K562 (cell line): ENCODE measurements around a stretch of chr3.

GRCh38 chr3:58841973-58842257, 175.3 kb upstream of the FAM3D start:
- RAMPAGE, long total RNA: no peak
- RRBS: no CpG with 5 or more reads among the region's 9 CpGs
PRO-cap:
- standard: unidirectional peak, plus-strand start at chr3:58842148
- CoPRO, capped RNA only, 2 experiments: peak in 2 of 2 experiments; most common plus-strand start chr3:58842151 (in 2); most common minus-strand start chr3:58842126 (in 1)
- CoPRO, capped and uncapped RNA, 2 experiments: no peak in any of the 2 experiments
- CoPRO, uncapped RNA only, 2 experiments: no peak in any of the 2 experiments
CAGE:
- cytosol, long polyA plus RNA: no peak
- long polyA plus RNA: no peak
- nucleolus, long total RNA: no peak
- nucleus, long polyA plus RNA: no peak

- RAMPAGE, long total RNA: no peak
- RRBS: no CpG with 5 or more reads among the region's 5 CpGs
PRO-cap:
- standard: no peak
- CoPRO, capped RNA only, 2 experiments: no peak in any of the 2 experiments
- CoPRO, capped and uncapped RNA, 2 experiments: no peak in any of the 2 experiments
- CoPRO, uncapped RNA only, 2 experiments: no peak in any of the 2 experiments
CAGE:
- cytosol, long polyA plus RNA: no peak
- long polyA plus RNA: no peak
- nucleolus, long total RNA: no peak
- nucleus, long polyA plus RNA: no peak
These were observed 988.8 kb downstream of the FHIT start for GRCh38 chr3:60262114-60263269.

- RAMPAGE, long total RNA: no peak
- RRBS: no CpG with 5 or more reads among the region's 4 CpGs
PRO-cap:
- standard: no peak
- CoPRO, capped RNA only, 2 experiments: no peak in any of the 2 experiments
- CoPRO, capped and uncapped RNA, 2 experiments: no peak in any of the 2 experiments
- CoPRO, uncapped RNA only, 2 experiments: no peak in any of the 2 experiments
CAGE:
- cytosol, long polyA plus RNA: no peak
- long polyA plus RNA: no peak
- nucleolus, long total RNA: no peak
- nucleus, long polyA plus RNA: no peak
These were observed 851.3 kb downstream of the FHIT start for GRCh38 chr3:60399907-60400475.

- RAMPAGE, long total RNA: no peak
- RRBS: no CpG with 5 or more reads among the region's 2 CpGs
PRO-cap:
- standard: no peak
- CoPRO, capped RNA only, 2 experiments: no peak in any of the 2 experiments
- CoPRO, capped and uncapped RNA, 2 experiments: no peak in any of the 2 experiments
- CoPRO, uncapped RNA only, 2 experiments: no peak in any of the 2 experiments
CAGE:
- cytosol, long polyA plus RNA: no peak
- long polyA plus RNA: no peak
- nucleolus, long total RNA: no peak
- nucleus, long polyA plus RNA: no peak
These were observed 781.7 kb downstream of the FHIT start for GRCh38 chr3:60469469-60469989.

GRCh38 chr3:61562790-61563480, 1.6 kb downstream of the PTPRG start:
- RAMPAGE, long total RNA: no peak
- RRBS: 16% methylated on average over 20 of the region's 51 CpGs
PRO-cap:
- standard: no peak
- CoPRO, capped RNA only, 2 experiments: no peak in any of the 2 experiments
- CoPRO, capped and uncapped RNA, 2 experiments: no peak in any of the 2 experiments
- CoPRO, uncapped RNA only, 2 experiments: no peak in any of the 2 experiments
CAGE:
- cytosol, long polyA plus RNA: no peak
- long polyA plus RNA: no peak
- nucleolus, long total RNA: no peak
- nucleus, long polyA plus RNA: no peak

GRCh38 chr3:61593882-61594576, 32.7 kb downstream of the PTPRG start:
- RAMPAGE, long total RNA: no peak
- RRBS: no CpG with 5 or more reads among the region's 10 CpGs
PRO-cap:
- standard: no peak
- CoPRO, capped RNA only, 2 experiments: no peak in any of the 2 experiments
- CoPRO, capped and uncapped RNA, 2 experiments: no peak in any of the 2 experiments
- CoPRO, uncapped RNA only, 2 experiments: no peak in any of the 2 experiments
CAGE:
- cytosol, long polyA plus RNA: no peak
- long polyA plus RNA: no peak
- nucleolus, long total RNA: no peak
- nucleus, long polyA plus RNA: no peak

- RAMPAGE, long total RNA: no peak
- RRBS: 17% methylated on average over 8 of the region's 28 CpGs
PRO-cap:
- standard: no peak
- CoPRO, capped RNA only, 2 experiments: peak in 1 of 2 experiments; most common minus-strand start chr3:61743137 (in 1)
- CoPRO, capped and uncapped RNA, 2 experiments: peak in 1 of 2 experiments; most common minus-strand start chr3:61743137 (in 1)
- CoPRO, uncapped RNA only, 2 experiments: no peak in any of the 2 experiments
CAGE:
- cytosol, long polyA plus RNA: no peak
- long polyA plus RNA: no peak
- nucleolus, long total RNA: no peak
- nucleus, long polyA plus RNA: no peak
These were observed 181.3 kb downstream of the PTPRG start for GRCh38 chr3:61742567-61743259.

GRCh38 chr3:61780300-61780776, 219.0 kb downstream of the PTPRG start:
- RAMPAGE, long total RNA: no peak
- RRBS: no CpG with 5 or more reads among the region's 1 CpG
PRO-cap:
- standard: no peak
- CoPRO, capped RNA only, 2 experiments: no peak in any of the 2 experiments
- CoPRO, capped and uncapped RNA, 2 experiments: no peak in any of the 2 experiments
- CoPRO, uncapped RNA only, 2 experiments: no peak in any of the 2 experiments
CAGE:
- cytosol, long polyA plus RNA: no peak
- long polyA plus RNA: no peak
- nucleolus, long total RNA: no peak
- nucleus, long polyA plus RNA: no peak

- RAMPAGE, long total RNA: no peak
- RRBS: no CpG with 5 or more reads among the region's 4 CpGs
PRO-cap:
- standard: no peak
- CoPRO, capped RNA only, 2 experiments: no peak in any of the 2 experiments
- CoPRO, capped and uncapped RNA, 2 experiments: no peak in any of the 2 experiments
- CoPRO, uncapped RNA only, 2 experiments: no peak in any of the 2 experiments
CAGE:
- cytosol, long polyA plus RNA: no peak
- long polyA plus RNA: no peak
- nucleolus, long total RNA: no peak
- nucleus, long polyA plus RNA: no peak
These were observed 222.2 kb downstream of the PTPRG start for GRCh38 chr3:61783467-61784141.

- RAMPAGE, long total RNA: no peak
- RRBS: no CpG with 5 or more reads among the region's 7 CpGs
PRO-cap:
- standard: no peak
- CoPRO, capped RNA only, 2 experiments: no peak in any of the 2 experiments
- CoPRO, capped and uncapped RNA, 2 experiments: no peak in any of the 2 experiments
- CoPRO, uncapped RNA only, 2 experiments: no peak in any of the 2 experiments
CAGE:
- cytosol, long polyA plus RNA: no peak
- long polyA plus RNA: no peak
- nucleolus, long total RNA: no peak
- nucleus, long polyA plus RNA: no peak
These were observed 247.4 kb downstream of the PTPRG start for GRCh38 chr3:61808419-61809603.

DNA sequence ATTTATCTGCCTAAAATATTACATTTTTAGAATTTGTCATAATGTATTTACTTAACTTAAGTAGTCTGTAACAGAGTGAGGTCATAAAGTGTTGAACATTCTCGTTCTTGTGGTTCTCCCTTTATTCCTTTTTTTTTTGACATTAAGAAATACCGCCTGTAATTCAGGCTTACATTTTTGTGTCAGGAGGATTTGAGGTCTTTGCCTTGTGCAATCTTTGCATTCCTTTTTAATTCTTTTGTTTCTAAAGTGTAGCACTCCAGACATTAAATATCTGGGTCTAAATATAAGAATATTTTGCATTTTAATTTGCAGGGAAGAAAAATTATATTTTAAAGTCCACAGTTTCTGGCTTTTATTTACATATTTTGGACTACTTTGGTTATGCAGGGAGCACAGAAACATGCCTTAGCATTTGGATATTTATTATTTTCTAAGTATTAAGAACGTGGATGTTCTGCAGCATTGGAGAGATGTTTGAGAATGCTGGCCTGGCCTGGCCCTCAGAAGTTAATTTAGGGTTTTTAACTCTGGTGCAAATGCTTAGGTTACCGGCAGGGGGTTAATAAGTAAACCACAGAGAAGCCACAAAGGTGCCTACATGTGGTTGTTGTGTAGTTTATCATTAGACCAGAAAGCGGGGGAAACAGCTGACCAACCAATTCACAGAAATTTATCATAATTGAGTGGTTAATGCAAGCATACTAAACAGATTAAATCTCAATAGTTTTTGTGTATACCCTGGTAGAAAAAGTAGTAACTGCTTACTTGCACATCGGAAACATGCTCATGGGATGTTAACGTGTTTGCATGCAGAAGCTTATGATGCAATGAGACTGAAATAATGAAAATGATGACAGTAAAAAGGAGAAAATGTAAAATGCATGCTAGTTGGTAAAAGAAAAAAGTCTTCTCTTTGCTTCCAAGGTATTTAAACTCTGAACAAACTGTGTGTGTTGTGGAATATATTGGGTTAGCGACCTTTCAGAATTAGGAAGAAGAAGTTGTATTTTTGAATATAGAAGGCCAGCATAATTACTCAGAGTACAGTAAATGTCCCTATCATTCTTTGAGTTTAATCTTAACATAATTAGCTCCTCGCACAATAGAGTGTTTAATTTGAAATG, 315.9 kb downstream of the PTPRG start:
- RAMPAGE, long total RNA: no peak
- RRBS: no CpG with 5 or more reads among the region's 9 CpGs
PRO-cap:
- standard: no peak
- CoPRO, capped RNA only, 2 experiments: no peak in any of the 2 experiments
- CoPRO, capped and uncapped RNA, 2 experiments: no peak in any of the 2 experiments
- CoPRO, uncapped RNA only, 2 experiments: no peak in any of the 2 experiments
CAGE:
- cytosol, long polyA plus RNA: no peak
- long polyA plus RNA: no peak
- nucleolus, long total RNA: no peak
- nucleus, long polyA plus RNA: no peak

DNA sequence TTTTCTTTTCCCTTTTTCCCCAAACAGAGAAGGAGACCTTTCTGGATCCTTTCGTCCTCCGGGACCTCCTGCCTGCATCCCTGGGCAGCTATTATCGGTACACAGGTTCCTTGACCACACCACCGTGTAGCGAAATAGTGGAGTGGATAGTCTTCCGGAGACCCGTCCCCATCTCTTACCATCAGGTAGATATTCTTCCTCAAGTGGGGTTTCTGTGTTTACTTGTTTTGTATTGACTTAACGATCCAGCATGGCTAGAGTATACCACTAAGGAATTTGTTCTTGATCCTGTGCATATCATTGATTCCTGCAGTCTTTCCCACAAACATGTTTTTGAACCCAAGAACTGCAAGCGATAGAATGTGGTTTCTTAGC, 161.8 kb upstream of the C3orf14 start:
- RAMPAGE, long total RNA: no peak
- RRBS: 6% methylated on average over 4 of the region's 9 CpGs
PRO-cap:
- standard: no peak
- CoPRO, capped RNA only, 2 experiments: no peak in any of the 2 experiments
- CoPRO, capped and uncapped RNA, 2 experiments: no peak in any of the 2 experiments
- CoPRO, uncapped RNA only, 2 experiments: no peak in any of the 2 experiments
CAGE:
- cytosol, long polyA plus RNA: no peak
- long polyA plus RNA: no peak
- nucleolus, long total RNA: no peak
- nucleus, long polyA plus RNA: no peak

DNA sequence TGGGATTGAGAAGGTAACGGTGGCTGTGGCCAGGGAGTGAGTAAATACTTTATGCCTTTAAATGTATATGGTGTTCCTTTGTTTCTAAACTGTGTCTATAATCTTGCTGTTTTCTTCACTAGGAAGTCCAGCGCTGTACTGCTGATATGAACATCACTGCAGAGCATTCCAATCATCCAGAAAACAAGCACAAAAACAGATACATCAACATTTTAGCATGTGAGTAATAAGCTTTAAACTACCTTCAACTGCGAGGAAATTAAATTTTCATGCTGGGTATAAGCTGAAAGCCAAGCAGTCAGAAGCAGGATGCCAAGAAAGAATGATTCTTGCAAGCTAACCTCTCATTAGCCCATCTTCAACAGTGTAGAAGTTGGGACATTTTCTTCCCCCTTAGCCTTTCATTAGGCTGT, 56.1 kb upstream of the C3orf14 start:
- RAMPAGE, long total RNA: no peak
- RRBS: no CpG with 5 or more reads among the region's 3 CpGs
PRO-cap:
- standard: no peak
- CoPRO, capped RNA only, 2 experiments: no peak in any of the 2 experiments
- CoPRO, capped and uncapped RNA, 2 experiments: no peak in any of the 2 experiments
- CoPRO, uncapped RNA only, 2 experiments: no peak in any of the 2 experiments
CAGE:
- cytosol, long polyA plus RNA: no peak
- long polyA plus RNA: no peak
- nucleolus, long total RNA: no peak
- nucleus, long polyA plus RNA: no peak

DNA sequence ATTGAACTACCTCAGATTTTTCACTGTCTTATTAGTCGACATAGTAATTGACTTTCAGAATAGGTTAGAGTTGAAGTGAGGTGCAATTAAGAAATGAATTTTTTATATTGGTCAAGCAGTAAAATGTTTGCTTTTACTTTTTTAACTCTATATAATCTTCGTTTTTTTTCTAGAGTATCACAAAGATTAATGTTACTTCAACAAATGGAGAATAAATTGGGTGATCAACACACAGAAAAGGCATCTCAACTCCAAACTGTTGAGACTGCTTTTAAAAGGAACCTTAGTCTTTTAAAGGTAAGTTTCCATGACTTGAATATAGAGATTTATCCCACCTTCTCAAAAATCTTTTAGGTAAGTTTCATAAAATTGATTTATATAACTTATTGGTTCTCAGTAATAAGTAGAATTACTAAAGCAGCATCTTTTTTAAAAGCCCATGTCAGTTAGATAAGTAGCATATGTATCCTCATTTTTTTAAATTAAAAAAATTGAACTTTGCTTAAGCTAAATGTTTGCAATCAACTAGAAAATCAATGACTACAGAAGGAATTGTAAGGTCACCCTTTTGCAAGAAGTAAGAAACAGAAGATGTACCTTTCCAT, 3.0 kb downstream of the C3orf14 start:
- RAMPAGE, long total RNA: no peak
- RRBS: no CpG with 5 or more reads among the region's 2 CpGs
PRO-cap:
- standard: no peak
- CoPRO, capped RNA only, 2 experiments: no peak in any of the 2 experiments
- CoPRO, capped and uncapped RNA, 2 experiments: no peak in any of the 2 experiments
- CoPRO, uncapped RNA only, 2 experiments: no peak in any of the 2 experiments
CAGE:
- cytosol, long polyA plus RNA: no peak
- long polyA plus RNA: no peak
- nucleolus, long total RNA: no peak
- nucleus, long polyA plus RNA: no peak

DNA sequence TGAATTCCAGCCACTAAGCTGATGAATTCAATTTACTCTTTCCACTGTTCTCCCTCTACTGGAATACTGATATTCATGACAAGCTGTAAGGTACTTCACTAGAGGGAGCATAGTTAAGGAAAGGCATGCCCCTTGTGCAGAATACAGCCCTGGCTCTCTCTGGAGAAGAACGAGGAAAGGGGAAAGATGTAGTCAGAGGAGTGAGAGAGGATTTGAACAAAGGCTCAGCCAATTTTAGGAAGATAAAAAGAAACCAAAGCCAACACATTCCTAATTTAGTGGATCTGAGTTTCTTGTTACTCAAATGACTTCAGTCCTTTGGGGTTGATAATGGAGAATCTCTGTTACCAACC, 44.5 kb downstream of the ATXN7 start:
- RAMPAGE, long total RNA: no peak
- RRBS: no CpG with 5 or more reads among the region's 1 CpG
PRO-cap:
- standard: no peak
- CoPRO, capped RNA only, 2 experiments: no peak in any of the 2 experiments
- CoPRO, capped and uncapped RNA, 2 experiments: no peak in any of the 2 experiments
- CoPRO, uncapped RNA only, 2 experiments: no peak in any of the 2 experiments
CAGE:
- cytosol, long polyA plus RNA: no peak
- long polyA plus RNA: no peak
- nucleolus, long total RNA: no peak
- nucleus, long polyA plus RNA: no peak

GRCh38 chr3:63911440-63912202, 48.0 kb downstream of the ATXN7 start:
- RAMPAGE, long total RNA: no peak
- RRBS: under 1% methylated on average over 17 of the region's 56 CpGs
PRO-cap:
- standard: bidirectional peak, plus-strand start at chr3:63912085, minus-strand start at chr3:63911998
- CoPRO, capped RNA only, 2 experiments: peak in 1 of 2 experiments; most common plus-strand start chr3:63912094 (in 1); most common minus-strand start chr3:63911982 (in 1)
- CoPRO, capped and uncapped RNA, 2 experiments: no peak in any of the 2 experiments
- CoPRO, uncapped RNA only, 2 experiments: no peak in any of the 2 experiments
CAGE:
- cytosol, long polyA plus RNA: no peak
- long polyA plus RNA: no peak
- nucleolus, long total RNA: no peak
- nucleus, long polyA plus RNA: no peak

DNA sequence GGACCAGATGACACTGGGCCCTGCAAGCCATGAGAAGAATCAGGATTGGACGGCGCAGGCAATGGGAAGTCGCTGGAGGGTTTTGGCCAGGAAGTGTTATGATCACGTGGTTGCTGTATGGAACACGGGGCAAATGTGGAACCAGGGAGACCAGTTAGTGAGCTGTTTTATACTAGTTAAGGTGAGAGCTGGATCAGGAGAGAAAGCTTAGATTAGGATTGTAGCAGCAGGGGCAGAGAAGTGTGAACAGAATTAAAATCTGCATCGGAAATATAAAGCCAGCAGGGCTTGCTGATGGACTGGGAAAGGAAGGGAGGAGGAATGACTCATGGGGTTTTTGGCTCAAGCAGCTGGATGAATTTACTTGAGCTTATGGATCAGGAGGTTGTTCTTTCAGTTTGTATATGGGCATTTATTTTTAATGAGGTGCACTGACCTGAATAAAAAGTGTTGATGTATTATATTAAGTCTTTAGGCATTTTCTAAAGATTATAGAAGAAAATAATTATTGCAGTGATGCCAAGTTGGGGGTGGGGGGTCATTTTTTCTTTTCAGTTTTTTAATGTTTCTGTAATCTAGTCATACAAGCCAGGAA, 62.9 kb downstream of the PSMD6 start:
- RAMPAGE, long total RNA: no peak
- RRBS: no CpG with 5 or more reads among the region's 6 CpGs
PRO-cap:
- standard: unidirectional peak, plus-strand start at position 99 of the sequence; unidirectional peak, minus-strand start at position 323 of the sequence
- CoPRO, capped RNA only, 2 experiments: no peak in any of the 2 experiments
- CoPRO, capped and uncapped RNA, 2 experiments: no peak in any of the 2 experiments
- CoPRO, uncapped RNA only, 2 experiments: no peak in any of the 2 experiments
CAGE:
- cytosol, long polyA plus RNA: no peak
- long polyA plus RNA: no peak
- nucleolus, long total RNA: no peak
- nucleus, long polyA plus RNA: no peak